Skin of body (tissue), 2 donors: ENCODE measurements around a stretch of chr1.

- RAMPAGE, long total RNA: no peak
Measured at GRCh38 chr1:200408890-200409738, 722 bp downstream of the ZNF281 start.

DNA sequence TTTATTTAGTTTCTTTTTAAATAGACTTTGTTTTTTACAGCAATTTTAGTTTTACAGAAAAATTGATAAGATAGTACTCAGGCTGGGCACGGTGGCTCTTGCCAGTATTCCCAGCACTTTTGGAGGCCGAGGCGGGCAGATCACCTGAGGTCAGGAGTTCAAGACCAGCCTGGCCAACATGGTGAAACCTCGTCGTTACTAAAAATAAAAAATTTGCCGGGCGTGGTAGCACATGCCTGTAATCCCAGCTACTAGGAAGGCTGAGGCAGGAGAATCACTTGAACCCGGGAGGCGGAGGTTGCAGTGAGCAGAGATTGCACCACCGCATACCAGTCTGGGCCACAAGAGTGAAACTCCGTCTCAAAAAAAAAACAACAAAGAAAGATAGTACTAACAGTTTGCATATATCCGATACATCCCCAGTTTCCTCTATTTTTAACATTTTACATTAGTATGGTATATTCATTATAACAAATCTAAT is 3.8 kb upstream of the ZNF281 start:
- RAMPAGE, long total RNA: no peak

DNA sequence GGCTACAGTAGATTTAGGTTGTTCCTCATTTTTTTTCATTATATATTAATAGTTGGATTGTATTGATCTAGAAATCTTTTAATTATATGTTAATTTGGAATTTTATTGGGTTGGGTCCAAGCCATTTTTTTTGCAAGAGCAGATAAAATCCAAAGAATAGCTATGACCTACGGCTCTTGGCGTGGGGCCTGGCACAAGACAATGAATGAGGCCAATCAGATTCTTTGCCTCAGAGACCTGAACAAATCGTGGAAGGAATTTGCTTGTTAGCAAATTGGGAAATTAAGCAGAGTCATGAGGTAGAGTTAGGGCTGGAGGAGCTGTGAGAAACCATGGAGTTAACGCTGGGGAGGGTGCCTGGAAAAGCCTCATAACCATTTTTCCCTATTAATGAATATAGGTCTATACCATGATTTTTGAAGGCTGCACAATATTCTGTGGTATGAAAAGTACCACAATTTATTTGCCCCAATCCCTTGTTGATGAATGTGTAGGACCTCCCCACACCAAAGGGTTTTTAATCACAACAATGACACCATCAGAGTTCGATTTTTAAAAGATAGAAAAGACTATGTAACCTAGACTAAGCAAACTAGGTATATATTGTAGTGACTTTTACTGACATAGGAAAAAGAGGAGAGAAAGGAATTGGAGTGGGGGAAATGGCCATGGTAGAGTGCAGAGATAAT is 40.2 kb downstream of the CAMSAP2 start:
- RAMPAGE, long total RNA: no peak

GRCh38 chr1:200849696-200850345 is 23.0 kb upstream of the GPR25 start:
- RAMPAGE, long total RNA: no peak

DNA sequence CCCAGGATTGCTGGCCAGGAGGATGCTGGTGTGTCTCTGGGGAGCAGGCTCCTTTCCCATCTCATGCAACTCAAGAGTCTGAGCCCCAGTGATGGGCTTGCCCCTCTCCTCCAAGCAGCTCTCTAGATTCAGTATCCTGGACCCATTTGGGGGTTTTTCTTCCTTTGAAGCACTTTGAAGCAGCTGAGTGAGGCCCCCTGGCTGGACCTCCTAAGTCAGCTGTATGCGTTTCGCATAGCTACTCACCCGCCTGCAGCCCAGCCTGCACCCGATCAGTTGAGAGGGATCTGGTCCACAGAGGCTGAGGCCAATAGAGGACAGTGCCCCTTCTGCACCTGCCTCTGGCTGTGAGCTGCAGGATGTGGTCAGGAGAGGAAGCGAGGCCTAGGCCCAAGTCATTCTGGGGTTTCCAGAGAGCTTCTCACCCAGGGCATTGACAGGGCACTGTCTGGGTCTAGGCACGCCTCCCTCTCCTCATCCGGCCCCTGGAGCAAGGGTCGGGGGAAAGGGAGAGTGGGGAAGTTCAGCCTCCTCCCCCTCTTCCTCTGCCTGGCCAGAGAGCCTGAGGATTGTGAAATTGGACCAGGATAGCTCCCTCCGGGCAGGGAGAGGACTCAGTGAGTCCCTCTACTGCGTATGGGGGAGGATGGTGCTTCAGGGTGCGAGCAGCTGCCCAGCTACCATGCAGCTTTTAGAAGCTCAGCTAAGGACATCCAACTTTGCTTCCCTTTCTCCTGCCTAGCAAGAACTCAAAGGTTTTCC is 6.5 kb upstream of the INAVA start:
- RAMPAGE, long total RNA: no peak

DNA sequence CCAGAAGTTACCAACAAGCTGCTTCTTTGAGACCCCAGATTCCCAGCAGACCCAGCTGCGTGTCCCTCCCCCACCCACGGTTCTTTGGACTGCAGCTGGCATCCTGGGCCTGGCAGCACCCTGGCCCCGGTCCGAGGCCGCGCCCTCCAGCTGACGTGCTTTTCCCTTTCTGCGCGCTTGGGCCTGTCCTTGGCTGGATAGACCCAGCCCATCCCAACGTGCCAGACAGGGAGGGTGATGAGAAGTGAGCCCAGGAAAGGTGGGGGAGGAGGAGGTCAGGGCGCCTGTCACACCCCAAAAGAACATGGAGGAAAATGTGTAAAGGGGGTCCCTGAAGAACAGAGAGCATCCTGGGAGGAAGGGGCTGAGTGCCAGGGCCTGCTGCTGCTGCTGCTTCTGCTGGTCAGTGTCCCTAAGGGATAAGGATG is 18.3 kb downstream of the INAVA start:
- RAMPAGE, long total RNA: no peak

GRCh38 chr1:201114879-201115331 is 2.7 kb upstream of the CACNA1S start:
- RAMPAGE, long total RNA: no peak

- RAMPAGE, long total RNA: no peak
Measured at GRCh38 chr1:201266526-201267160, 16.7 kb upstream of the PKP1 start.

DNA sequence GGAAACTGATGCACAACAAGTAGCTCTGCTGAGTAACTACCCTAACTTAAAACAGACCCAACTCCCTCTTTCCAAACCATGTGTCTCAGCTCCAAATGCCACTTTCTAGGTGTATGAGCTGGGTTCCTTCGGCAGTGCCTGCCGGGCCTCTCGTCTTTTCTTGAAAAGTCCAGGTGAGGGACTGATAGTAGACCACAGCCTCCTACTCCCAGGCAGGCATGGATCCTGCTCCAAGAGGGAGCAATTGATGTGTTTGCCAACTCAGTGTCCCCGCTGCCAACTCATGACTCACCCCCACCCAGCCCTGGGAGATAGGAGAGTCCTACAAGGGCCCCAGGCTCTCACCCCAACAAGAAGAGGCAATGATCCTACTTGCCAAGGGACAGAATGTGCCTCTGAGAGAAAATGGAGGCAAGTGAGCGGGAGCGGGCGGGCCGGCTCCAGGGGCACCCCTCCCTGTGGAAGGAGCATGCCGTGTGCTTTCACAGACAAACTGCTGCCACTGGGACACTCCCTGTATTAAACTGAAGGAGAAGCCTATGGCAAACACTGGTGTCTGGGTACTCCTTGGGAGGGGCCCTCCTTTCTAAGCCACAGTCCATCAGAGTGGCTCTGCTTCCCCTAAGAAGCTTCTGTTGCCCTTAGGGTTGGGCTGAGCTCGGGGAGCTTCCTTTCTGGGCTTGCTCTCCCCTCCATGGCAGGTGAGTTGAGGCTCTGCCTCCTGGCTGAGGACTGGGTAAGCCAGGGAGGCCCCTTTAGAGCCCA is 16.6 kb downstream of the PKP1 start:
- RAMPAGE, long total RNA: no peak

GRCh38 chr1:201311419-201312314 is 28.4 kb downstream of the PKP1 start:
- RAMPAGE, long total RNA: no peak

- RAMPAGE, long total RNA: no peak
Measured at GRCh38 chr1:201325966-201326370, 42.7 kb downstream of the PKP1 start.

- RAMPAGE, long total RNA: no peak
Measured at GRCh38 chr1:201365577-201366093, 11.8 kb downstream of the TNNT2 start.

DNA sequence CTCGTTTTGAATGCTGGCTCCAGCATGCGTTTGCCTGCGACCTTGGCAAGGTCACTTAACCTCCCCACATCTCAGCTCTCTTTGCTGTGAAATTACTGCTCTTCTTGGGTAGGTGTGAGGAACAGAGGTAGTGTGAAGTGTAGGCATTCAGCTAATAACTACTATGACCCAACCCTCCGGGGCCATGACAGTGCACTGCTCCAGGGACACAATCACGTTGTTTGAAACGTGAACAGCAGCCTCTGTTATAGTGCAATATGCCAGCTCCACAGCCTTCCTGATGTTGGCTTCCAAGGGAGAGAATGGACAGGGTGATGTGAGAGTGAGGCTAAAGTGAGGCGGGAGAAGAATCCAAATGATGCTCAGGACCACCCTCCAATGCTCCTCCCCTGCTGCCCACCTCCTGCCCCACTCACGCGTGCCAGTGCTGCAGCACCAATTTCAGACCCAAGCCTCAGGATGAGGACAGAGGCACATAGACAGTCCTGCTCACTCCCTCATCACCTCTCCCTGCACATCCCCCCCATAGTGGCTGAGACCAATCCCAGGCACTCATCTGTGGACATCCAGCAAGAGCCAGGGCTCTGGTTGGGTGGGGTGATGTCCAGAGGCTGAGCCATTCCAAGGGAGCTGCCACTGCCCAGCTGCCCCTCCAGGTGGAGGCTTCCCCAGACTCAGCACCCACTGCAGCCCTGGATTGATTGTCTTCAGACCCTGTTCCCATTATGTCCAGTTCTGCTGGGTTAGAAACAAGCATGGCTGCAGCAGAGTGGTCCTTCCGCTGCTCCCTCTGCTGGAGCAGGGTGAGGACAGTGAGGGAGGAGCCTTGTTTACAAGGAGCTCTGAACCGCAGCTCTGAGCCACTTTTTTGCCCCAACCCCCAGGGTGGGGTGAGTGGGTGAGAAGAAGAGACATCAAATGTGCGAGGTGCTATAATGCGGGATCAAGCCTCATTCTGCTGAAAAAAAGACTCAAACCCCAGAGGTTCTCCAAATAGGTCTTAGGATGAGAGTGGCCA is 2.6 kb downstream of the TNNT2 start:
- RAMPAGE, long total RNA: no peak

GRCh38 chr1:201382847-201383295 is 5.4 kb upstream of the TNNT2 start:
- RAMPAGE, long total RNA: no peak

DNA sequence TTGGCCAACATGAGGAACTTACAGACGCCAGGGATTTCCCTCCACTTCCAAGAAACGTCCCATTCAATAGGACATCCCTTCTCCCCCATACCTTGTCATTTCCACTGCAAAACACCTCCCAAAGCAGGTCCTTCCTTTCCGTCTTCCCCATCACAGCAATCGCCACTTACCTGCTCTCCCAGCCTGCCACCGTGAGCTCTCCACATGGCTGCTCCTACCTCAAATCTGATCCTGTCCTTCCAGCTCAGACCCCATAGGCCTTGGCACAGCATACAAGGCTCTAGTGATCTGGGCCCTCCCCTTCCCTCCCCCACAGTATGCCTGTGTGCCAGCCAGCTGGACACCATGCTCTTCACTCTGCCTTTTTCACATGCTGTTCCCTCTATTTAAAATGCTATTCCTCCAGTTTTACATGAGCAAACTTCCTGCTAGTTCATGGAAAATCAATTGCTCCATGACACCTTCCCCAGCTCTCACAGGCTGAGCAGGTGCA is 6.1 kb upstream of the TNNT2 start:
- RAMPAGE, long total RNA: no peak

GRCh38 chr1:201384030-201384206 is 6.4 kb upstream of the TNNT2 start:
- RAMPAGE, long total RNA: no peak

GRCh38 chr1:201386326-201387230 is 9.1 kb upstream of the TNNT2 start:
- RAMPAGE, long total RNA: no peak

DNA sequence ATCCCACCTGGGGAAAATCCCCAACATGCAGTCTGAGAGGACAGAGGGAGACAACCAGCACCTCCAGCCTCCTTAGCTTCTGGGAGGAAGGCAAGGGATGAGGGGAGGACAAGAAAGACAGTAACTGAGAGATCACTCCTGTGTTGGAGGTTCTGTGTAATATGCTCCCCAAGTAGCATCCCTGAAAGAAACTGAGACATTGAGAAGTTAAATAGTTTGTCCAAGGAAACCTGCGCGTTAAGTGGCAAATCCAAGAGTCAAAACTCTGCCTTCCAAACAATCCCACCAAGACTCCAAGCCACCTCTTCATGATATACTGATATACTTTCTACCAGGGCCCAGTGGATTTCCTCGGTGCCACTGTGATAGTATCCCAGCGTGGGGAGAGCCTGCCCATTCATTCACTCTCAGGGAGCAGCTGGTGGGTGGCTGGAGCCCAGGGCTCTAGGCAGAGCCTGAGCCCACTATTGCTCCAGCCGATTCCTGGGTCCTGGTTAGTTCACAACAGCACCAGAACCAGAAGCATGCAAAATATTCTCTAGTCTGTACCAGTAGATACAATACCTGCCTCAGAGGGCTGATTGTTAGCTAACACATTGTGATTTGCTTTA is 972 bp downstream of the CSRP1 start:
- RAMPAGE, long total RNA: no peak

DNA sequence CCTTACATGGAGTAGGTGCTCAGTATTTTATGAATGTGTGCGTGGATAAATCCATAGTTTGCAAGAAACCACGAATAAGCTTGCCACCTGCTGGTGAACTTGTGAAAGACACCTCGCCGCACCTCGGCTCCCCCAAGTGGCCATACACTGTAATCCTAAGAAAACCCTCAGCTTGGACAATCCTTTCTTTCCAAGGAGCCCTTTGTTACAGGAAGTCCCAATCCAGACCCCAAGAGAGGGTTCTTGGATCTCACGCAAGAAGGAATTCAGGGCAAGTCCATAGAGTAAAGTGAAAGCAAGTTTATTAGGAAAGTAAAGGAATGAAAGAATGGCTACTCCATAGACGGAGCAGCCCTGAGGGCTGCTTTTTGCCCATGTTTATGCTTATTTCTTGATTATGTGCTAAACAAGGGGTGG is 6.1 kb upstream of the CSRP1 start:
- RAMPAGE, long total RNA: no peak

DNA sequence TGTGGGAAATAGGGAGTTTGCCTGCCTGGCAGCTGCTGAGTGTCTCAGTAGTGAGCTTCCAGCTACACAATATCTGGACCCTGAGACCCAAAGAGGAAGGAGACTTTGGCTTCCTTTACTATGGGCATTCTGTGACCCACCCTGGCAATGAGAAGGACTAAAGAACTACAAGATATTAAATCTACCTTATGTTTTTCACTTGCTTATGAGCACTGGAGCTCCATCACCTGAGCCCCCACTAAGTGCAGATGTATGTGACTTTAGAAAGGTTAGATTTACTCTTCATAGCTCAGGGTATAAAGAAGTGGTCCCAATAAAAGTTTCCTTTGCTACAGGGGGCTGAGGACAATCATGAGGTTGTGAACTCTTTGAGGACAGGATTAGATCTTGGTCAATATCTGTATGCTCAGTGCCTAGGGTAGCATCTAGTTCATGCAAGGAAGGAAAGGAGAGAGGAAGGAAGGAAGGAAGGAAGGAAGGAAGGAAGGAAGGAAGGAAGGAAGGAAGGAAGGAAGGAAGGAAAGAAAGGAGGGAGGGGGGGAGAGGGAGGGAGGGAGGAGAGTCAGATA is 9.5 kb upstream of the CSRP1 start:
- RAMPAGE, long total RNA: no peak